ENCODE measurements around a stretch of chr20.

GRCh38 chr20:11379318-11380028 lies 538.2 kb upstream of the BTBD3 start:
- PRO-cap, 2 experiments = no peak in any of the 2 experiments

DNA sequence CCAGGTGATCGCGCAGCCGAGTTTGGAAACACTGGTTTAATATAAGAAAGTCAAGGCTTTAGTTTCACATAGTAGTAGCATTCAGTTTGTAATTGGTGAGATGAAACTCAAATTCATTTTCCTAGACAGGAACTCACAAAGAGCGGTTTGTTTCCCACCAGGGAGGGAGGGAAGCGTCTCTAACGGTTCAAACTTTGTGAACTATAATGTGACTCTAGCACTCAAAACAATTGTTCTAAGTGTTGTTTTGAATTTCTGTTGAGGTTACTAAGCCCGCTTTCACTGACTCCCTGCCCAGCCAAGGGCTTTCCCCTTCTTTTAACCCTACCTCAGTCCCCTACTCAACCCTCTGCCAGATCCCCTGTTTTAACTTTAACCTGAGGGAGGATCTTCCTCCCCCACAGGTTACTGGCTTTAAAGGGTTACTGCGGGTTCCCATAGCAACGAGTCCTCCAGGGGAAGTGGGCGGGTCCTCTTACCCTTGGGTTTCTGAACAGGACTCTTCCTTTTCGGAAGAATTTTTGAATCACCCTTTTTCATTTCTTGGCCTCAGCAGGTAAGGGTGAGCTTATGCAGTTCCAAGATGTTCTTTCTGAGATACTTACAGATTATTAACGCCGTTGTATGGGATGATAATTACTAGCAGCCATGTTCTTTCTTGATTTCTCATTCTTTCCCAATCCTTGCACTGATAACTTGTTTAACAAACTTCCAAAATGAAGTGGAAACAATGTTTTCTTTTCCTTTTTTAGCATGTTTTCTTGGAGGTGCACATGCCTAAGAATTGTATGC lies 25.5 kb upstream of the BTBD3 start:
- PRO-cap, 2 experiments = no peak in any of the 2 experiments

DNA sequence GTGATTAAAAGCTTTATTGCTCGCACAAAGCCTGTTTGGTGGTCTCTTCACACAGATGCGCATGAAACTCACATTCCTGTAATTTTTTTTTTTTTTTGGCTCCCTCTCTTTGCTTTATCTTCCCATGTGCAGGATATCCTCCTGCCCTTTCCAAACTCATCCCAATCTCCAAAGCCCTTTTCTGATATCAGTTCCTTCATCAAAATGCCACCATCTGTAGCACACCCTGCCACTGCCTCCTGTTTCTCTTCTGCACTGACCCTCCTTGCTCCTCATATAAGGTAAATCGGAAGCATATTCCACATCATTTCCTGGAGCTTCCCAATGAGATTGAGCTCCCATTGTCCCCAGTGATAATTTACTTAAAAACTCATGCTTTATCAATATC lies 255.4 kb upstream of the SPTLC3 start:
- PRO-cap, 2 experiments = no peak in any of the 2 experiments

GRCh38 chr20:12977957-12978265 lies 30.9 kb upstream of the SPTLC3 start:
- PRO-cap, 2 experiments = peak in 1 of 2 experiments; most common plus-strand start chr20:12978185 (in 1)

- PRO-cap, 2 experiments = no peak in any of the 2 experiments
Observed at GRCh38 chr20:13288300-13288680, 67.2 kb downstream of the ISM1 start.

GRCh38 chr20:13430122-13430665 lies 208.5 kb downstream of the TASP1 start:
- PRO-cap, 2 experiments = peak in 2 of 2 experiments; most common plus-strand start chr20:13430485 (in 2)

DNA sequence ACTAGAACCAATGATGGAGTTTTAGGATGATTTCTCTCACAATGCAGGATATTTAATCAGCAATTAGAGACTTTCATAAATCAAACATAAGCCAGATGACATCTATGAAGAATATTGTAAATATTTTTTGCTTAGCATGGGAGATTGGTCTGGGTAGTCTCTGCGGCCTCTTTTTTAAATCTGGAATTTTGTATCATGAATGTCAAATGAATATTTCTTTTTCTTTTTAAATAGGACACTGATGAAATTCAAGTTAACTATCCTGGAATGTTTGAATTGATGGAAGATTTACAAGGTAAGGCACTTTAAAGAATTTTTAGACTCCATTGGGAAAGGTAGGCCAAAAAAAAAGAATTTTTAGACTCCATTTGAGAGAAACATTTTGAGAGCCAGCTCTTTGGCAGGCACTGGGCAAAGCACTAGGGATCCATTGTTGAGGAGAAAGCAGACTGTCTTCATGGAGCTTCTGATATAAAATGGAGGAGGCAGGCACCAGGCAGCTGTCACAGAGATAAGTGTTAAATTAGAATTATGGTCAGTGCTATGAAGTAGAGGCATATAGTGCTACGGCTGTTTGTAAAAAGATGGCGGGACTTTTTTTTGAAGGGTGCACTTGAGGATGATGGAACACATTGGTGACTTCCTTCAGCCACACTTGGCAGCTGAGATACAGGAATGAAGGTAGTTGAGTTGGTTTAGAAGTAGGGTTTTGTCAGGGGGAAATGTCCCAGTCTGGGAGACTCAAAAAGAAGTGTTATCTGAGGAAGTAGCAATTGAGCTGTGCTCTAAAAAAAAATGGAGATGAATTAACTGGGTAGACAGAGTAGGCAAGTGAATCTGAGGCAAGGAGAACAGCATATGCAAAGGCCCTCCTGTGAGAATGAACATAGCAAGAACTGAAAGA lies 24.0 kb downstream of the NDUFAF5 start:
- PRO-cap, 2 experiments = no peak in any of the 2 experiments

DNA sequence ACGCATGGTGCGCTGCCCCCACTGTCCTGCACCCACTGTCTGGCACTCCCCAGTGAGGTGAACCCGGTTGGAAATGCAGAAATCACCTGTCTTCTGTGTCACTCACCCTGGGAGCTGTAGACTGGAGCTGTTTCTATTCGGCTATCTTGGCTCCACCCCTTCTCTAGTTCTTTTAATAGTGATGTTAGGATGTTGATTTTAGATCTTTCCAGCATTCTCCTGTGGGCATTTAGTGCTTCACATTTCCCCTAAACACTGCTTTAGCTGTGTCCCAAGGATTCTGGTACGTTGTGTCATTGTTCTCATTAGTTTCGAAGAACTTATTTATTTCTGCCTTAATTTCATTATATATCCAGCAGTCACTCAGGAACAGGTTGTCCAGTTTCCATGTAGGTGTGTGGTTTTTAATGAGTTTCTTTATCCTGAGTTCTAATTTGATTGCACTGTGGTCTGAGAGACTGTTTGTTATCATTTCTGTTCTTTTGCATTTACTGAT lies 130.2 kb upstream of the FLRT3 start:
- PRO-cap, 2 experiments = no peak in any of the 2 experiments

DNA sequence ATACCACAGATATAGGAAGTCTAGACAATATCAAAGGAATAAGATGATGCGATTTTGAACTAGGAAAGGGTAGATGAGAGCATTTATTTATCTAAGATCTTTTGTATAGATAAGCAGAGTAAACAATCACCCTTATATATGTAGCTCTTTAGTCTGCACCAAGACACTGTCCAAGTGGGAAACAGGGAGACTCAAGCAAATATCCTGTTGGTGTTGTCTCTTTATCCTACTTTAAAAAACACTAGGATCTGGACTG lies 587.0 kb upstream of the FLRT3 start:
- PRO-cap, 2 experiments = no peak in any of the 2 experiments

DNA sequence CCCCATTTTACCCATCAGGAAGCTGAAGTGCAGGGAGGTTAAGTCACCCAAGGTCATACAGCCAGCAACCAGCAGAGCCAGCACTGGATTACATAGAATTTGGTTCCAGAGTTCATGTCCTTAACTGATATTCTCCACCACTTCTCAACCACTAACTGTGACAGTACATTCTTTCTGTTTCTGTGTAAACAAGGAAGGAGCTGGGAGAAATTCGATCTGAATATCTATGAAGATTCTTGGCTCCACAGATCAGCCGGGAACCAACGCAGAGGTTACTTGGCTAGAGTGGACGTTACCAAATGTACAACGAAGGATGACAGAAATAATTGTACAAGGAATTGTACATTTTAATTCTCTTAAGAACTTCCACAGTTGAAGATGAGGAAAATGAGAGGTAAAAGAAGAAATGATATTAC lies 97.9 kb downstream of the KIF16B start:
- PRO-cap, 2 experiments = no peak in any of the 2 experiments

- PRO-cap, 2 experiments = no peak in any of the 2 experiments
Observed at GRCh38 chr20:17202525-17203218, 24.2 kb upstream of the PCSK2 start.

DNA sequence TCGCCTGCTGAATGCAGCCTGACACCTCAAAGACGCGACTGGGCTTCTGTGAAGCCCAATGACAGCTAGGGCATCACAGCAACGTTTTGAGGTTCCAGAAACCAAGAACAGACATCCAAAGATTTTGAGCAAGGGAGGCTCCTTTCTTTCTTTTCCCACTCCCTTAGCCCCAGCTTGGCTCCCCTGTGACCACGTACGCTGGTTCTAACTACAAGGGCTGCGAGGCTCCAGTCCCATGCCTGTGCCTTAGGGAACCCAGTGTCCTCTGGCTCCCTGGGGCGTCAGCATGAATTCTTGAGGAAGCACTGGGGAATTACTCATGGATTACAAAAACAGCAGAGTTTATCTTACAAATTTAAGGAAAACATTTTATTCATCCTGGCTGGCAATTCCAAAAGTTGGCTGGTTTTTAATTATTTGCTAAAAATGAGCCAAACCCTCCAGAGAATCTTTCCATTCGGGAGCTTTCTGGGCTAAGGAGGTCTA lies 99.7 kb downstream of the BFSP1 start:
- PRO-cap, 2 experiments = no peak in any of the 2 experiments

GRCh38 chr20:17567918-17568804 lies 1.7 kb upstream of the DSTN start:
- PRO-cap, 2 experiments = peak in 1 of 2 experiments; most common plus-strand start chr20:17568159 (in 1)

DNA sequence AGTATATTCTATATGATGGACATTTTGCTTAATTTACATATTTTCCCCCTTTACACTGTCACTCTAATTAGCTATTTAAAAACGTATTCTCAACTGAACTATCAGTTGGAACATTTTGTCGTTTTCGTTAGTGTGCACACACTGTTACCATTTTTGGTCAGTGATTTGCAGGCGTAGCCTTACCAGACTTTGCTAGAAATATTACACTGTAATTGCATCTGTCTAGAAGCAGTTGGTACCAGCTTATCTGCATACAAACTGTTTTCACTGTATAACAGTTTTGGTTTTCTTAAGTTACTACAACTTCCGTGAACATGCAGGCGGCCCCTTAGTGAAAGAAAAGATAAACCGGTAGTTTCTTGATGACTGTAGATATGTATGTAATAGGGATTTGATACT lies 1.2 kb downstream of the DSTN start:
- PRO-cap, 2 experiments = no peak in any of the 2 experiments

GRCh38 chr20:17610277-17611391 lies 40.8 kb downstream of the DSTN start:
- PRO-cap, 2 experiments = no peak in any of the 2 experiments

GRCh38 chr20:17635777-17636365 lies 46.2 kb downstream of the RRBP1 start:
- PRO-cap, 2 experiments = no peak in any of the 2 experiments

GRCh38 chr20:17665644-17666422 lies 16.2 kb downstream of the RRBP1 start:
- PRO-cap, 2 experiments = no peak in any of the 2 experiments

GRCh38 chr20:17836134-17836932 lies 132.3 kb downstream of the SNX5 start:
- PRO-cap, 2 experiments = no peak in any of the 2 experiments

DNA sequence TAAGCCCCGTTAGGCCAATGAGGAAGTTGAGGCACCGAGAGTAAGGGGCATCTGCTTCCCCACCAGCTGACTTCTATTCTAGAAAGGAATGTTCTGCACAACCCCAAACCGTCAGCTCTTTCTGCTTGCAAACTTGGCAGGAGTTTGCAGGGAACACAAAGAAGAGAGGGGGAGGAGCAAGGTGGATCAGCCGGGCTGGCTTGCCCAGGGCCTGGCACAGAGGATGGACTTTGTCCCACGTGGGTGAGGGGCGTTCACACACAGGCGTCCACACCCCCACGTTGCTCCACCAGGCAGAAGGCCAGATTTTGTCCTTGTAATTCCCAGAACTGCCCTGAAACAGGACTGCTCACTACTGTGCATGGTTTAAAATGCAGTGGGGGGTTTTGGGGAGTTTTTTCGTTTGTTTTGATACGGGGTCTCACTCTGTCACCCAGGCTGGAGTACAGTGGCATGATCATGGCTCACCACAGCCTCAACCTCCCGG lies 93.3 kb downstream of the SNX5 start:
- PRO-cap, 2 experiments = peak in 1 of 2 experiments; most common plus-strand start position 304 of the sequence (in 1); most common minus-strand start position 127 of the sequence (in 1)

- PRO-cap, 2 experiments = no peak in any of the 2 experiments
Observed at GRCh38 chr20:17941304-17941896, 27.2 kb downstream of the SNX5 start.